Kidney (tissue), 2 donors: ENCODE measurements around a stretch of chr7.

- PRO-cap: no peak
- RRBS: no CpG with 5 or more reads among the region's 4 CpGs
Measured at GRCh38 chr7:38331813-38332318, 153.8 kb downstream of the STARD3NL start.

DNA sequence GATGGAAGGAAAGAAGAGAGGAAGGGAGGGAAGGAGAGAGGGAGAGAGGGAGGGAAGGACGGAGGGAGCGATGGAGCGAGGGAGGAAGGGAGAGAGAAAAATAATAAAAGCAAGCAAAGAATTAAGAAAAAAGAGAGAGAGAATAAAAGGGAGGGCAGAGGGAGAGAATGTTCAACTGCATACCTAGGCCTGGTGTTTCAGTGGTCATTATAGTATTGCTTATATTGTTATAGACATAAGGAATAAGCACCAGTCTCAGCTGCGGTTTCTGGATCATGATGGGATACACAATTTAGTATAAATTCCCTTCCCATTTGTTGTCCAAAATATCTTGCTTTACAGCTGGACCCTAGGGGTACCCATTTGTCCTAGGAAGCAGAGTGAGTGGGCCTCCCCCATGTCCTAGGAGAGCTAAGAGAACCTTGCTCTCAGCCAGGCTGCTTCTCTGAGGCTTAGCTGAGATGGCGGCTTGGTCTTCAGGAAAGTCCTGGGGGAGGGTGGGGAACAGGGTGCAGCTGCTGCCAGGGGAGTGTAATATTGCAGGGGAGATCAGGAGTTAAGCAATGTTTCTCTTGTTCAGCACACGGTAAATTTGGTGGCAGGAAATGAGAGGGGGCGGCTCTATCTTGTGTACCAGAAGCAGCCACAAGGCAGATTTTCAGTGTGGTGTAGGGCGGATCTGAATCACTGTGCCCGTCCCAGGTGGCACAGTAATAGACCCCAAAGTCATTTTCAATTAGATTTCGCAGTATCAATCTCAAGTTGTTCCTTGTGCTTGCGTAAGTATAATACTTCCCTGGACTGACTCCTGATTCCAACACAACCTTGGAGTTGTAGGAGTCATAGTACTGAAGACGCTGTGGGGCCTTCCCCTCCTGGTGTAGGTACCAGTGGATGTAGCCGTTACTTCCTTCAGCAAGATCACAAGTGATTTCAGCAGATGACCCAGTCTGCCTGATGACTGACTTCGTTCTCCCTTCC lies 184.4 kb downstream of the STARD3NL start:
- PRO-cap: no peak
- RRBS: no CpG with 5 or more reads among the region's 14 CpGs

GRCh38 chr7:38521324-38521556 lies 109.9 kb downstream of the AMPH start:
- PRO-cap: no peak
- RRBS: no CpG with 5 or more reads among the region's 5 CpGs

GRCh38 chr7:38863361-38864004 lies 45.5 kb downstream of the VPS41 start:
- PRO-cap: no peak
- RRBS: no CpG with 5 or more reads among the region's 5 CpGs

DNA sequence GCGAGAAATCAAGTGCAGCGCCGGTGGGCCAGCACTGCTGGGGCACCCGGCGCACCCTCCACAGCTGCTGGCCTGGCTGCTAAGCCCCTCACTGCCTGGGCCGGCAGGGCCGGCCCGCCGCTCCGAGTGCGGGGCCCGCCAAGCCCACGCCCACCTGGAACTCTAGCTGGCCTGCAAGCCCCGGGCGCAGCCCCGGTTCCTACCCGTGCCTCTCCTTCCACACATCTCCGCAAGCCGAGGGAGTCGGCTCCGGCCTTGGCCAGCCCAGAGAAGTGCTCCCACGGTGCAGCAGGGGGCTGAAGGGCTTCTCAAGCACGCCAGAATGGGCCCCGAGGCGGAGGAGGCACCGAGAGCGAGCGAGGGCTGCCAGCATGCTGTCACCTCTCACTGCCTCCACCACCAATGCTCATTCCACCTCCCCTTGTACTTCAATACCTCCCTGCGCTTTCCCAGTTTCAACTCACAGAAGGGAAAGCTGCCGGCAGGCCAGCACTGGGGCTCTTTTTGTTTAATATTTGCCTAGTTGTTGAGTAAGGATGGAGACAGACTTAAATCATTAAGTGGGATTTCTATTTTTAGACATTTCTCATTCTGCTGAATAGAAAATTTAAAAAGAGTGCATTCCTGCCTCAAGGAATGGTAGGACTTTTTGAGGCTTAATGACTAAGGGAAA lies 130.9 kb downstream of the RALA start:
- PRO-cap: unidirectional peak, minus-strand start at position 425 of the sequence
- RRBS: 19% methylated on average over 6 of the region's 30 CpGs

GRCh38 chr7:39952285-39952854 lies 2.3 kb downstream of the CDK13 start:
- PRO-cap: no peak
- RRBS: no CpG with 5 or more reads among the region's 2 CpGs

- PRO-cap: no peak
- RRBS: no CpG with 5 or more reads among the region's 1 CpG
Measured at GRCh38 chr7:39972377-39972645, 22.3 kb downstream of the CDK13 start.

GRCh38 chr7:39977313-39978347 lies 27.6 kb downstream of the CDK13 start:
- PRO-cap: no peak
- RRBS: no CpG with 5 or more reads among the region's 9 CpGs

GRCh38 chr7:40014678-40015573 lies 64.9 kb downstream of the CDK13 start:
- PRO-cap: no peak
- RRBS: no CpG with 5 or more reads among the region's 3 CpGs

- PRO-cap: no peak
- RRBS: no CpG with 5 or more reads among the region's 10 CpGs
Measured at GRCh38 chr7:40156863-40157497, 22.2 kb downstream of the SUGCT start.

DNA sequence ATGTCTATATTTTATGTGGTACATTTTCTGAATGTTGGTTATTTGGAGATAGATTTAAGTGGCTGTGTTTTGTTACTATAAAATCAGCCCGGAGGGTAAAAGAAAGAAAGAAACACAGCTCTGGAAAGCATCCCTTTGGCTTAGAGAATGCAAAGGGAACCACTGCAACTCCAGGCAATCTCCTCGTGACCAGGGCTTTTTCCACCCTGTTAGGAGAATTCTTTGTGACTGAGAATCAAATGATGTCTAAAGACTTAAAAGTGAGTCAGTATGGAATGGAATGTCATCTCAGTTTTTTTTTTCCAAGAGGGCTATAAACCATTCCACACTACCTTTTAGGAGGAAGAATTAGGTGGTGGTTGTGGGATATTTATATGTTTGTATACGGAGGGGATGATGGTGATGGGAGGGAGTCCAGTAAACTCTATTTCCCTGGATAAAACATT lies 334.6 kb downstream of the SUGCT start:
- PRO-cap: no peak
- RRBS: no CpG with 5 or more reads among the region's 3 CpGs

DNA sequence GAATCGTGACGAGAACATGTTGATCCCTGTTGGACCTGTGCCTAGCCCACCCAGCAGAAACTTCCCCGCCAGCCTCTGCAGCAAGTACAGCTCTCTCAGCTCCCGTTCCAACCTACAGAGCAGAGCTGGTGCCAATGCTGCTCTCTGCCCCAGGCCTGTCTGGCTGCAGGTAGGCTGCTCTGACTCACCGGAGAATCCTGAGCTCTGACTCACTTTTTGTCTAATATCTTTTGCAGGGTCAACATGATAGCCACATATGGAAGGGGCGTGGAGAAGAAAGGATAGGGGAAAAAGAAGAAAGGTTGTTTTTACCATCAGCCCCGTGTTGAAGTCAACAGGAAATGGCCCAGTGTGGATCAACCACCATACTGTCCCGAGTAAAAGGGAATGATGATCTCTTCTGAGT lies 595.3 kb downstream of the INHBA start:
- PRO-cap: no peak
- RRBS: no CpG with 5 or more reads among the region's 8 CpGs

DNA sequence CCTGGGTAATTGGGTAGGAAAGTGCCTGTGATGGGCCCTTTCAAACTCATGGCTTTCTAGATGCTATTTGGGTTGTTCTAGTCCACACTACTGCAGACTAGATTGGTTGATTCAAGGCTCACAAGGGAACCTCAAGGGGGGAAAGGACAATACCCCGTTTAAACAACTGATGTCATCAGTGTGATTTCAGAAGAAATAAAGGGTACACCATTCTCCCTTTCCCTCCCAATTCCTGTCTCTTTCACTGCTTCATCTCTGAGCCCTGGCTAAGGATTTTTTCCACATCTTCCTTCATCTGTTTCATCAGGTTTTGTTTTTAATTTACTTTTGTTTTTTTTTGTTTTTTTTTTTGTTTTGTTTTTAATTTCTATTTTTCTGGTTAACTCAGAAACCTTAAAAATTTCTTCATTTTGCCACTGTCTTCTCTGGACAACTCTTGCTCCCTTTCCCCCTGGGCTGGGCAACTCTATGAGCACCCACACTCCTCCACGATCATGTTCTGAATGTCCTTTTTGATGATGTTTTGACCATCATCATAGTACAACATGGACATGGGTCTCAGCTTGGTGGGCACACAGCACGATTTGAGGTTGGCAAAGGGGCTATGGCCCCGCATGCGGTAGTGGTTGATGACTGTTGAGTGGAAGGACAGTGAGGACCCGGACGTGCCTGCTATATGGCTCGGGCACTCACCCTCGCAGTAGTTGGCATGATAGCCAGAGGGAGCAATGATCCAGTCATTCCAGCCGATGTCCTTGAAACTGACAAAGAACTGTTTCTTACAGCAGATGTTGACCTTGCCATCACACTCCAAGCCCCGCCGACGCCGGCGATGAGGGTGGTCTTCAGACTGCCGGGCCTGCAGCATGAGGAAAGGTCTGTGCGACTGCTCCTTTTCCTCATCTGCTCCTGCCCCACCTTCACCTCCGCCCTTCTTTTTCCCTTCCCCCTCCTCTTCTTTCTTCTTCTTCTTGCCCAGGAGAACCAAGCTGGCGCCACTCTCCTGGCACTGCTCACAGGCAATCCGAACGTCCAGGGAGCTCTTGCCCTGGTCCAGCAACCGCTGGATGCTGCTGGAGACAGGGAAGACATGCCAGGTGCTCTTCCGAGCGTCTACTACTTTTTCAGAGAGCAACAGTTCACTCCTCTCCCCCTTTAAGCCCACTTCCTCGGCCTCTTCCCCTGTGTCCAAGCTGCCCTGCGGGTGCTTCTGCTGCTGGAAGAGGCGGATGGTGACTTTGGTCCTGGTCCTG lies 13.3 kb downstream of the INHBA start:
- PRO-cap: no peak
- RRBS: no CpG with 5 or more reads among the region's 27 CpGs

DNA sequence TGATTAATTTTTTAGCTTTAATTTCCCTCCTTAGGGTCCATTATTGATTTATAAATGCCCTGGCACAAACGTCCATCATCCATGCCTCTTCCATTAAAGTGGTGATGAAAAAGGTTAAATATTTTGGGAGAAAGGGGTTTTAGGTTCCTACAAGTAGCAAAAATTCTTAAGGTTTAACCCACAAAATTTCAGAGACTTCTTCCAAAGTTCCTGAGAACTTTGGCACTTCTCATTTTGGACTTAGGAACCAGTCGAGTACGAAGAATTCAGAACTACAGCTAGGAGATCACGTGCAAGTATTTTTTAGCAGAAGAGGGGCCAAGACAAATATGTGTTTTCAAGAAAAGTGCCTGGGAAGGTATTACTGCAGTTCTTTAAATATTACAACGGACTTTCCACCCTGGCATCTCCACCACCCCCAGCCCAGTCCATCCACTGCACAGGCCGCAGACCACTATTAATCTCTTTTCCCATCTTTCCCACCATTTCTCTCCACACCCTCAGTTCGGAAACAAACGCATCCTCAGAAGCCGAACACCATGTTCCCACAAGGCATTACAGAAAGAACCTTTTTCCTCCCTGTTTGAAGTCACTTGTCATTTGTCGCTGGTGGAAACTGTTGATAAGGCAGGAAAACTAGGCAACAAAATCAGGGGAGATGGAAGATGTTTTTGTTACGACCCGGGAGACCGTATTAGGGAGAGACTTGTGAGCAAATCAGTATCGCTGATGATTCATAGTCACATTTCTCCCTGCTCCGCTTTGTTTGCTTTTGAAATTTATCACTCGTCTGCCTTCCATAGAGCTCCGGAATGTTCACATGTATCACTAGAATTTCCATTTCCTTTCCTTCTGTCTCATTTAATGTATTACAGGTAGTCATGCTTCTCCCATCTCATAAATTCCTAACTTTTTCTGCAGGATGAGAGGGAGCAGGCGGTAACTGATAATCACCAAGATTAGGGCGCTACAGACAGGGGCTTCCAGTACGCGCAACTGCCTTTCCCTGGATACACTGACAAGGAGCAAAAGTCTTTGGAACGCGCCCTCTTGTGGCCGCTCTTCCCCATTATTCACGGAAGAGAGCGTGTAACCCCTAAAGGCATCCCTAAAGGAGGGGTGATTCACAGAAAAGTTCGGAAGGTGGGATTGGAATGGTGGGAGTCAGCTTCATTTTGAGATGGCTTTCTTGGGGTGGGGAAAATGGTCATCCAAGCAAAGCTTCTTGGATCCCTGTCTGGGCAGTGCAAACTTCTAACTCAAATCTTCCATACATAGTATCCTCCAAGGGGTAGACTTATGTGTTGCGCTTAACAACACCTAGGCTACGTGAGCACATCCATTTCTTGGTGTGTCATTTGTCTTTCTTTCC lies 6.8 kb downstream of the INHBA start:
- PRO-cap: unidirectional peak, plus-strand start at position 269 of the sequence; bidirectional peak, plus-strand start at position 749 of the sequence, minus-strand start at position 688 of the sequence; unidirectional peak, minus-strand start at position 998 of the sequence
- RRBS: 16% methylated on average over 4 of the region's 29 CpGs

DNA sequence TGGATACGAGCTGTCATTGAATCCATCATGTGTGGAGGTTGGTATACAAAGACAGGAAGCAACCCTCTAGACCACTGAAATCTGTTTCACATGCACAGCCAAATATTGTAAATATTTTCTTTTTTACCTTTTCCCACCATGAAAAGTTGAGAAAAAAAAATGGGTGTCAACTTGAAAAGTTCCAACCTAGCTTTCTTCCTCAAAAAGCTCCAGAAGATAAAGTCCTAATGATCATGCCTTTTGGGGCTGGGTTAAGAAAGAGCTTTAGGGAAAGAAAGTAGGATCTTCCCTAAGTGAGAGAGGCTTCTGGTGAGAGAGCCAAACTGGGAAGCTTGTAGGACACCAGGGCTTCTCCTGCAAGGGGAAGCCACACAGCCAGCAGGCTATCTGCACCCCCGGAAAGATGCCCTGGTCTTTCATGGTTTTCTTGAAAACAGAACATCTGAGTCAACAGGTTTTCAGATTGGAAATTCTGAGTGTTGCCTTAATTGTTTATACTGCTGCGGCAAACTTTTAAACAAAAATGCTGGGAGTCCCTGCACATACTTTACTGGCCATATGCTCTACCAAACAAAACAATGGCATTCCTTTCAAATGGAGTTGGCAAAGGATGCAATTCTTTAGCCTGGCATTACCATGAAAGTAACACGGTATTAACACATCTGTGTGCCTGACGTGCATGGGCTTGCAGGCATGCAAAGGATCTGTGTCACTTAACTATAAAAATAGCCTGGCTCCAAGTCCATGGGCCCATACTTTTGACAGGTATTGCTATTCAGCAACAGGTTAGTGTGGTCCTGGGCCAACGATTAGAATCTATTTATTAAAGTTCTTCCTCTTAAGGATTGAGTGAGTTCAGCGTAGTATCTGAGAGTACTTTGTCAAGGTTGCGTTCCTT lies 4.3 kb downstream of the INHBA start:
- PRO-cap: unidirectional peak, plus-strand start at position 292 of the sequence
- RRBS: no CpG with 5 or more reads among the region's 8 CpGs

DNA sequence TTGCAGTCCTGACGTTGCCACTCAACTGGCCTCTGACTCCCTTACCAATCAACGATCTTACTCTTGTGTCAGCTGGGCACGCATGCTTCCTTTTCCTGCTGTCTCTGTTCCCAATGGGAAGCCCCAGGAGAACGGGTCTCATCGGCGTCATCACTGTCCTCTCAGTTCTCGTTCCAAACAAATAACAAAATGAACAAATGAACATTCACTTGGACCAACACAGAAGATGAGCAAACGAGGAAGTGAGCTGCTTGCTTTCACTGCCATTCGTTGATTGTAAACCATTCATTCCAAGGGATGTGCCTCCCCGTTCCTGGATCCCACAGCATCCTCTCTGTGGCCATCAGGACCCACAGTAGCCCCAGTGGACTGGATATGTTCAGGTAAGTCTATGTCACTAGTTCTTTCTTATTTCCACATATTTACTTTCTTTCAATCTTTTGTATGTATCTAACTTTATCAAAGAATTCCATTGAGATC lies 227.4 kb downstream of the GLI3 start:
- PRO-cap: no peak
- RRBS: no CpG with 5 or more reads among the region's 10 CpGs

GRCh38 chr7:42227359-42227842 lies 9.6 kb downstream of the GLI3 start:
- PRO-cap: no peak
- RRBS: no CpG with 5 or more reads among the region's 13 CpGs

- PRO-cap: no peak
- RRBS: no CpG with 5 or more reads among the region's 8 CpGs
Measured at GRCh38 chr7:43553815-43554505, 28.9 kb upstream of the STK17A start.

GRCh38 chr7:43663095-43663664 lies 66.1 kb downstream of the COA1 start:
- PRO-cap: no peak
- RRBS: no CpG with 5 or more reads among the region's 6 CpGs

DNA sequence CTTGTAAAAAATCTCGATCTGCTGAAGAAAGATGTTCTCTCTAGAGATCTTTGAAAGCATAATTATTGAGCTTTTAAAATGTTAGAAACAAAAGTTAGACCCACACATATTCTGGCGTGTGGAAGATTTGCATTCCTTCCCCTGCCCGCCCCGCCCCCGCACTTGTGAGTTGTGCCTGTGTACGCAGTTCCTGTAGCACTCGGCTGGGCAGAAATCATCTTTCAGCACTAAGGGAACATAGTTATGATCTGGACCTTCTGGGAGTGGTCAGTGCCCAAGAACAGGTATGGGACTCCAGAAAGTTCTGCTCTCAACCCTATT lies 5.5 kb downstream of the BLVRA start:
- PRO-cap: no peak
- RRBS: no CpG with 5 or more reads among the region's 7 CpGs